H9 (cell line): ENCODE results near the gene IVNS1ABP.

DNA sequence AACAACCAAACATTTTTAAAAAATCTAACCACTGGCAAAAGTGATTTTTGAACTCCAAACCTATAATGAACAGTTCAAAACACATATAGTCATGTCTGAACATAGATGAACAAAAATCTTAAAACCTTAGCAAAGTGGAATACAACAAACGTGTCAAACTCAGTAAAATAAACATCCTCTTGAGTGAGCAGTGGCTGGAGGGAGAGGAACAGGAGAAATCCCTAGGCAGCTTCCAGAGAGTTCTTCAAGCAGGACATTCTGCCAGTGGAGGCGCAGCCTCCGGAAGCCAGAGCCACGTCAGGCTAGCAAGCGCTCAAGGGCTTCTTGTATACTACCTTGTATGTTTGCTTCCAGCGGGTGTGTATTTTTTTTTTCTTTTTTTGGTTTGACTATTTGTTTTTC lies 42.3 kb downstream of the COLGALT2 start:
- PRO-cap: no peak

DNA sequence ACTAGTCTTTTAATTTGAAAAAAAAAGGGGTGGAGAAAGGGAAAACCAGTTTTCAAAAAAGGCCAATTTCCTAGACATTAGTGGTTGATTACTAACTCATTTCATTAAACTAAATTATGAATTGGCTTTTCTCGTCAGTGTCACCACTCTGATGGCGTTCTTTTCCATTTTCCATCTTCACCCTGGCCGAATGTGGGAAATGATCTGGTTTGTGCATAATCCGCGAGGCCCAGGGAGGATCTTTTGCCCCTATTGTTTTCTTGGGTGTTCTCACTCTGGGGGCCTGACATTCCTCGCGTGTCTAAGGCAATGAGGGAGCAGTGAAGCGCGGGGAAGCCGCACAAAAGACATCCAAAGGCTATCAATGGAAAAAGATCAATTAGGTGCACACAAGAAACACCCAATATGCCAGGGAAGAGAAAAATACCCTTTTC lies 1.1 kb upstream of the C1orf21 start:
- PRO-cap: bidirectional peak, plus-strand start at position 309 of the sequence, minus-strand start at position 206 of the sequence

DNA sequence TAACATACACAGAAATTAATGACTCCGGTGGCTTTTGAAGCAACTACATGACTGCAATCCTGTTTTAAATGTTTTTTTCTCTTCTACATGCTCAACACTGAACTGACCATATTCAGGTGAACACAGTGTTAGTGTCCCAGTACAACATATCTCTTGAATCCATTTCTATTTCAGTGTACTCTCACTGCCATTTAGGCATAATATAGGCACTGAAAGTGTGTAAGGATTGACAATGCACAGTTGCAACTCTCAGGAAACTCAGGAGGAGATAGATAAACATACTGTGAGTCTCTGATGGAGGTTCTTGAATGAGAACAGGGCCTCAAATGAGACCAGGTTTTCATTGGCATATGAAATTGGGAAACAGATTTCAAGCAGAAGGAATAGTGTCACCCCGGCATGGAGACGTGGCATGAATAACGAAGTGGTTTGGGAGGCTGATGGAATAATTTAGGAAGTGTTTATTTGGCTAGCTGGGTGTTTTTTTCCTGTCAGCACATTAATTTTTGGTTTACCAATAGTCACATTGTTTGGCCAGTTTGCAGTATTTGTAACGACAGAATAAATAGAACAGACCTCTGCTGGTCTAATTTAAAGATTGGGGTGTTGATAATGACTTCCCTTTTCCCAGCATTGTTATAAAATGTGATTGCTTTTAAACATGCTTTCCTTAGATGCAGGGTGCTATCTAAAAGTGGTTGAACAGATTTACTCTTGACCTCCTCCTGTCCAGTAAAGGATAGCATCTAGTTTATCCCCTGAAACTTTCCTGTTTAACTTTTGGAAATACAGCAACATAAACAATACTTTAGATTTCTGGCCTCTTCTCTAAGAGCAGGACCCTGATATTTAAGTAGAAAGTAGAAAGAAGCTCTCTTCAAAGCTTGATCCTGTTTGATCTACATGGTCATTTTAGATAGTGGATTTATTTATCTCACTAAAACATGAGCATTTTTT lies 132.0 kb downstream of the C1orf21 start:
- PRO-cap: no peak

DNA sequence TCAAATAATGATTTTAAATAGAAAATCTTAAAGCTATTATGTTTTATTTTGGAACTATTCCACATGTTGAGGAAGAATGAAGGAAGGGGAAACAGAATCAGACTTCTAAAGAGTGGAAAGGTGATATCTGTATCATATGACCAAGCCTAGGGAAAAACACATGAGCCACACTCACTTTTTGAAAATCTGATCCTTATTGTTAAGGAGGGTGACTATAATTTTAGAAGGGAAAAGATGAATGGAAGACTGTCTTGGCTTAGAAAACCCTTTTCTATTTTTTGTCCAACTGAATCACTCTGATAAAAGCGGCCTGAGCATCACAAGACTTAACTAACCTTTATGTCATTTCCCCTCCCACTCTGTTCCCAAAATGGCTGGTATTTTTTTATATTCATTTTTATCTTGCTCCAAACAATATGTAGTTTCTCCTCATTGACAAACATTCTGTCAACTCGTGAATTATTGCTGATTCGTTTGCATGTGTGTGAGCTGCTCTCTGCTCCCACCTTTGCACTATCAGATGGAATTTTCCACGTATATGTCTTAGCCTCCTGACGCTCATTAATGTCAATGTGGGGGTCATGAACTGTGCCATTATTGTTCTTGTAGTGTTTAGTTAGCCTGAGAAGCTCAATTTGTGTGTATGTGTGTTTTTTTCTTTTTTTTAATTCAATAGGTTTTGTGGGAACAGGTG lies 169.9 kb downstream of the C1orf21 start:
- PRO-cap: no peak

- PRO-cap: no peak
These were observed 132.3 kb downstream of the EDEM3 start for GRCh38 chr1:184621991-184623118.

DNA sequence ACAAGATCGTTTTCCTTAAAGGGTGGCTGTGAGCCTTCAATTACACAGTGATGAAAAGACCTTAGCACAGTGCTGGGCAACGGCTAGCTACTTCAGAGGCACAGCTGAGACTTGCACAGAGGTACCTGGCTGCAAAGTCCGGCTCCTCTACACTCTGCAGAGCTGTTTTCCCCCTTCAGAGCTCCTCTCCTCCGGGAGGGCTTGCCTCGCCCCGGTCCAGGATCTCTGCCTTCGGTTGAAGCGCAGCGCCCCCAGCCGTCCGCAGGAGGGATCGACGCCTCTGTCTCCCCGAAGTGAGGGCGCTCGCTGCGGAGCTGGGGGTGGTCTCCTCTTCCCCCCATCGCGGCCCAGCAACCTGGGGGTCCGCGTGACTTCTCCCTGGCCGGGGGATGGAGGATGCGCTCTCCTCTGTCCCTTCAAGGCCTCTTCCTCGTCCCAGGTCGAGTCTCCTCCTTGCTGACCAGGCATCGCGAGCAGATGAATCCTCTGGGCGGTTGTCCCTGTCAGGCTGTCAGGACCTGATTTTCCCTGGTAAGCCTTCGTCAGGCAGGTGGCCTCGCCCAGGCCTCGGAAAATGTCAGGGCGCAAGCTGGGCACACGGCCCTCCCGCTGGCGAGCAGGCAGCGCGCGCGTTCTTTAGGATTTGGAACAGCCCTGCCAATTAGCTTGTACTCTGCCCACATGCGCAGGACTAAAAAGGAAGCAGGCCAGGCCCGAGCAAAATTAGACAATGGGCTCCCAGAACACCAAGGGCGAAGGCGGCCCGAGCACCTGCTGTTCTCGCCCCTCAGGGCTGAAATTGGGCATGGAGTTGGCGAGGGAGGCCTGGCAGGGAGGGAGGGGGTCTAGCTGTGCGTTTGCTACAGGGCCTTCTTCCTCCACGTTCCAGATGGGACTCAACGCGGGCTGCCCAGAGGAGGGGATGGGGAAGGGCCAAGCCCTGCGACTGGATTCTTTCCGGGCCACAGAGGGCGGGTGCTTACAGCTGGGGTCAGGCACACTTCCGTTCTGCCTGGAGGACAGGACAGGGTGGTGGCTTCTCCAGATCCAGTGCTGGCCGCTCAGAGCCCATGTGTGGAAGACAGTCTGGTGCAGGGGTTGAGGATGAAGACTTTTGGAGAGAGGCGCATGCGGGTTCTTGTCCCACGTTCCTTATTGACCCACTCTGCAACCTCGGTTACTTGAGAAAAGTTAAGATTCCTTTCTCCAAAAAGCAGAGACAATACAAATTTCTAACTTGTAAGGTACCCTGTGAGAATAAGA lies 90.3 kb downstream of the EDEM3 start:
- PRO-cap: no peak

DNA sequence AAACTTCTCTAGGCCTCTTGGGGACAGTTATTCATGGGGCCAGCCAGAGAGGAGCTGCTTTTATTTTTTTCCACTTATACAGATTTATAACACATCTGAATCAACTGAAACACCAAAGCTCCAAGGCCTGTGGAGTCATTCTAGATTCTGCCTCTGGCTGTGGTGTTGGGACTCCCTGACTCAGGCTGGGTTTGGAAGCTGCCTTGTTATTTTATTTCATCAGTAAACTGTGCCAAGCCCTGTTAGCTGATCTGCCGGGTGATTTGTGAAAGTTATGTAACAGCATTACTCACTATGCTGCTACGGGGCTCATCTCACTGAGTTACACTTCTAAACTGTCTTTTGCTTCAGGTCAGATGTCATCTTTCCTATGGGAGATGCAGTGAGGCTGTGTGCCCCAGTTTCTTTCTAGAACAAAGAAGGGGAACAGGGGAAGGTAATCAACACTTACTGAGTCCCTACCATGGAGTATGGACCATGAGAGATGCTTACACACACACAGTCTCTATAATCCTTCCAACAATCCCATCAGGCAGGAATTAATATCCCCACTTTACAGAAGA lies 84.0 kb upstream of the EDEM3 start:
- PRO-cap: no peak

DNA sequence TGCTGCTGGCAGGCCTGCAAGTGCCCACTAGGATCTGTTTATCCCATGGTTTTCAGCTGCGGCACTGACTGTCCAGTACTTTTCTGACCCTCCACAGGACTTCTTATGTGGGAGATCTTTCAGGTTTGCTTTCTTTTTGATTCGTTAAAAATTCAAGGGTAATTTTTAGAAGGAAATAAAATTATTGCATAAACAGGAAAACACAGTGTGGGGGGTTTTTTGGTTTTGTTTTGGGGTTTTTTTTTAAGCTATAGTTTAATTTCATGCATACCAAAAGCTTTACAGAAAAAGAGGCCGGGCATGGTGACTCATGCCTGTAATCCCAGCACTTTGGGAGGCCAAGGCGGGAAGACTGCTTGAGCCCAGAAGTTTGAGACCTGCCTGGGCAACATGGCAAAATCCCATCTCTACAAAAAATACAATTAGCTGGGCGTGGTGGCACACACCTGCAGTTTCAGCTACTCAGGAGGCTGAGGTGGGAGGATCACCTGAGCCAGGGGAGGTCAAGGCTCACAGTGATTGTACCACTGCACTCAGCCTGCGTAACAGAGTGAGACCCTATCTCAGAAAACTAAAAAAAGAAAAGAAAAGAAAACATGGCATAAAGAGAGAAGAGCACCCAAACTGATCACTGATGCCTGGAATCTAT lies 3.5 kb downstream of the NIBAN1 start:
- PRO-cap: no peak

- PRO-cap: bidirectional peak, plus-strand start at chr1:185156472, minus-strand start at chr1:185156305
These were observed 787 bp downstream of the TRMT1L start for GRCh38 chr1:185155757-185156575.

DNA sequence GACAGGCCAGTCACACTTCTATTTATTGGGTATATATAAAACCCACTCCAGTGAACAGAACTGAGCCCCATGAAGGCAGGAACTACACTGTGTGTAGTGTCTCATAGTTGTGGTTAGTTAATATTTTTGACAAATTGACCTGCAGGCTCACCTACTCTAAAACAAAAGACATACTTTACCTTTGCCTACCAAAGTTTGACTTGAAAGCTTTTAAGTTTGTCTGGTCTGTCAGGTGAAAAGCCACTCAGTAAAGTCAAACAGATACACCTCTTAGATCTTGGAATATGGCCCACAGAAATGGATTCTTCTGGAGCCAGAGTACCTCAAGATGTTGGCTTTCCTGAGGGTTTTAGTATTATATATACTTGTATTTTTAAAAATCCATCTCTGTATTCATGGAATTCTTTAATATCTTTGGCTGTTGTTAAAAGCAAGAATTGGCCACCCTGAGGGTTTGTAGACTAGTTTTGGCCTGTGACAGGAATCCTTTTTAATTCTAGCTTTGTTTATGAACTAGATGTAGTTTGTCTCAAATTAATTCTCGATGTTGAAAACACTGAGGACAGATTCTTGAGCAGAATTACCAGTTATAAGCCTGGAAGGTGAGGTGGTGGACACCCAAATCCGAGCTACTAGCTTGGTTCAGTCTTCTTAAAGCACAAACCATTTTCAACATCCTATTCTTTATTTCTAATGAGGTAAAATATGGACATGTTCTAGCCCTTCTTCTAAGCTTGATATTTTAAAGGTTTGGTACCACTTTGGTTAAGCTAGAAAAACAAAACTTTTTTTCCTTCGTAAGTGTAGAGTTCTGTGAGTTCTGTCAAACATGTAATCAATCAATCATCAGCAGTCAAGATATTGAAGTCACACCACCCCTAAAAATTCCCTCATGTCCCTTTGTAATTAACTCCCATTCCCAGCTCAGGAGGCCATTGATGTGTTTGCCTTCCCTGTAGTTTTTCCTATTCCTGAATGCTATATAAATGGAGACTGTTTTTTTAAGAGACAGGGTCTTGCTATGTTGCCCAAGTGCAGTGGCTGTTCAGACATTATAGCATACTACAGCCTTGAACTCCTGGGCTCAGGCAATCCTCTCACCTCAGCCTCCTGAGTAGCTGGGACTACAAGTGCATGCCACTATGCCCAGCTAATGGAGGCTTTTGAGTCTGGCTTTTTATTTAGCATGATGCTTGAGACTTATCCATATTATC lies 23.3 kb downstream of the IVNS1ABP start:
- PRO-cap: no peak

DNA sequence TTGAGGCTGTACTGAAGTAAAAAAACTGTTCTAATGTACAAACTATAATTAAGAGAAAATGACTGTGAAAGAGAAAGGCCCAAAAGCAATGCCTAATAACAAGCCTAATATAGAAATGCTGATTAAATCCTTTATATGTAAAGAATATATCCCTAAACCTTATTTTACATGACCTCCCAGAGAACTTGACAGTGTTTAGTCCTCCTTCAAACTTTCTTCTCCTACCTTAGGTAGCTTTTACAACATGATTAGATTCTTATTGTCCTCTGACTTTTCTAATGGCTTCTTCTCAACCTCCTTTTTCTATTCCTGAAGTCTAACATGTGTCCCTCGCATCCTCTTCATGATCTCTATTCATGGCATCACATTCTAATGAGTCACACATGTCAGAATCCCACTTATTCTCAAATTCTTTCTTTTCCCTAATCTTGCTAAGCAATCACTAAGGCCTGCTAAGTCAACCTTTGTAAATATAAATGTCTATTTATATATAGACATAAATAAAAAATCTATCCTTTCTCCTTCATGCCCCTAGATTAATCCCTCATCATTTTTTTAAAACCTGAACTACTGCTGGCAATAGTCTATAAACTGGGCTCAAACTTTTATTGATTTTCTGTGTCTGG lies 13.8 kb downstream of the IVNS1ABP start:
- PRO-cap: no peak

- PRO-cap: no peak
These were observed 12.2 kb downstream of the IVNS1ABP start for GRCh38 chr1:185304771-185305287.

GRCh38 chr1:185306767-185307695 lies 10.0 kb downstream of the IVNS1ABP start:
- PRO-cap: no peak

GRCh38 chr1:185316479-185317375 lies at the start of gene IVNS1ABP:
Gene IVNS1ABP, minus strand, starts transcription at chr1:185317243.
- PRO-cap: bidirectional peak, plus-strand start at chr1:185316871, minus-strand start at chr1:185316628; bidirectional peak, plus-strand start at chr1:185317468, minus-strand start at chr1:185317243

DNA sequence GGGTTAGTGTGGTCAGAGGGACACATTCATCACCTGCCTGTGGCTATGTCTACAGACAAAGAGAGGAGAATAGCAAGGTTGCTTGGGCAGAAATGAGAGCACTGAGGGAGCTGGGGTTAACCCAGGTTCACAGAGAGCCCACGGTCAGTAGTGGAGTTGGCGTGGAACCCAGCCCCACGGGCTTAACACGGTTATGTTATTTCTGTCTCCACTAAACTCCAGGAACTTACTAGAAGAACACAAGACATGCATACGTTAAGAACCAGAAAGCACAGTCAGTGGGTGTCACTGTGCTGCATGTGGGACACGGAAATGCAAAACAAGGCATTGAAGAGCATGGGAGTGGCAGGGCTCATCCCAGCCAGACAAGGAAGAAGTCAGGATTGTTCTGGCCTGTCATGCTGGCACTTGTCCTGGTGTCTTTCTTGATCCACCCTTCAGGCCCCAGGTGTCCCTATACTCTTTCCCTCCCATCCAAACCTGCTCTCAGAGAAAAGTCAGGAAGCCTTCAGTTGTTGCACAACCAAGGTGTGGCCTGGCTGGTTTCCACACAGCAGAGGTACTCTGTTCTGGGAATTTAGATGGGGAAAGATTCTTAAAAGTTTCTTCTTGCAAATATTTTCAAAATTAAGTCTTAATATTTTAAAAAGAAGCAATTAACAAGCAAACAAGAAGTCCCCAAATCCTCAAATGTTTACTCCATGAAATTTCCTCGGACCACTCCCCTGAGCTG lies 95.6 kb upstream of the IVNS1ABP start:
- PRO-cap: no peak

DNA sequence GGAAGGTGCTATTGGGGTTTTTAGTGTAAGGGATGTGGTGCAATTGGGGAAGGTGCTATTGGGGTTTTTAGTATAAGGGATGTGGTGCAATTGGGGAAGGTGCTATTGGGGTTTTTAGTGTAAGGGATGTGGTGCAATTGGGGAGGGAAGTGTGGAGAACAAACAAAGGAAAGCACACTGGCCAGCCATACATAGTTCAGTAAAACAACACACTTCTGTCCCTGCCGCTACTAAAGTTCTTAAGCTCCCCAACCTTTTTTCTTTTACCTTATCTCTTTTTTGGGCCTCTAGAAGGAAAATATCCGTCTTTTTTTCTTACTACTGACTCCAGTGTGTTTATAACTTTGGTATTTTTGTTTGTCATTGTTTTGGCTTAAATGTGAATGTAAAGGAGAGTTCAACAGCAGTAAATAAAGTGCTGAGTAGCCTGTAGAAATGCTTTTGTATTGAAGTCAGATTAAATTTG lies 103.8 kb upstream of the IVNS1ABP start:
- PRO-cap: no peak

DNA sequence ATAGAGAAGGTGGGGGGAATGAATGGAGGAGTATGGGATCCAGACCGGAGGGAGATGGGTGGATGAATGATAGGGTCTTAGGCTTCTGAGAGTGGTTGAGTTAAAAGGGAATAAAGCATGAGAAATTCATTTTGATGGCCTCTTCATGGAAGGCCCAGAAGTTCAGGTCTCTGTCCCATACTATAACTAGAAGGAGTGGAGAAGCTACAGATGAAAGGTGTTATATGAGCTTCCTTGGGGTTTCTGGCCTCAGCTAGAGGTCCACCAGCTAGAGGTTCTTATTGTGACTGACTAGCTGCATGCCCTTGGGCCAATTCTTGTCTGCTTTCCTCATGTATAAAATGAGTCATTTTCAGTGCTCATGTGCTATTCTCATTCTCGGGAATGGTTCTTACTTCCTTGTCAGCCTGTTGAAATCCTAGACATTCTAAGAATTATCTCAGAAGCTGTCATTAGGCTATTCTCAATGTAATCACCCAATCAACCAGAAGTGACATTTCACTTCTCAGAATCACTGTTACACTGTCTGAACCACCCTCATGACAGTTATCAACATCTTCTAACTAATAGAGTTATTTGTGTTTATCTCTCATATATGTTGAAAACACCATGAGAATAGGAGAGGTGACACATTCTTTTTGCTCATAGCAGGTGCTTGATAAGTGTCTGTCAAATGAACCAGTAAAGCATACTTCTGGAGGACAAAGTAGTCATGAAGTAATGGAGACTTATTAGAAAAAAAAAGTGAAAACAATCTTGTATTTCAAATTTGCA lies 122.7 kb upstream of the IVNS1ABP start:
- PRO-cap: no peak

GRCh38 chr1:185679366-185679543 lies 54.9 kb upstream of the HMCN1 start:
- PRO-cap: no peak

DNA sequence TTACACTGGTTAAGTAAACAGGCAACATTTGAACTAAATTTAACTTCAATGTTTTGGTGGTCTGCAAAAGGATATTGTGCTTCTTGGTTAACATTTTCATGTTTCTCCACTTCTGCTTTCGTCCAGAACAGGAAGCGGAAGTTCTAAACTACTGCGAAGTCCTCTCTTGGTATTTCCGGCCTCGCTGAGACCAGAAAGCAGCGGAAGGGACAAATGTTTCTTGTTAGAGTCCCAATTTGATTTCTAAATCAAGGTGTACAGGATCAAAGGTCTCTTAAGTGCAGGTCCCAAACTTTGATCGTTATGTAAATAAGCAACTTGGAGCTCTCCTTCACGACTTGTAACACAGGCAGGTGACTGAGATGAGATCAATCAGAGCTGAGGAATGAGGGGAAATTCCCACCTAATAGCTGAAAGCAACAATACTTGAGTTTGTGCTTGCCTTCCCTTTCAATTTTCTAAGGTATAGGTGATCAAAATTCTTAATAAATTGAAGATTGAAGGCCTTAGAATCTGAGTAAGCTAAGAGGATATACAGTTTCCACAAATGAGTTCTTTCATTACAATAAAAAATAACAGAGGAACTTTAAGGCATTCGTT lies 40.1 kb upstream of the HMCN1 start:
- PRO-cap: no peak

DNA sequence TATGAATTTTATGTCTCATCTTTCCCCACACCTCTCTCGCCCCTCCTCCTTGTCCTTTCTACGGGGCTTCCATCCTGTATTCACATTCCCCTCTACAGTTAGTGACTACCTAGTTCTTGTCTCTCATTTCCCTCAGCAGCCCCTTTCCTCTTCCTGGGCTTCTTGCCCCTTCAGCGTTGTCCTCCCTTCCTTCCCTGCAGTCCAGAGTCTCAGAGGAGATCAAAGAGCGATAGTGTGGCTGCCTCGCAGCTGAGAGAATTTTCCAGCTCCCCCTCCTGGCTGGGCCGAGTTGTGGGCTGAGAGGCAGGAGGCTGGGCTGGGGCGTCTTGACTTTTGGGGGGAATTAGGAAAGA lies 513 bp upstream of the HMCN1 start:
- PRO-cap: no peak